Metastatic Liver Carcinoma in the Adrenal Gland (tissue), 2 donors: ENCODE measurements around the genes BCO1 and CMIP.

GRCh38 chr16:80656865-80657140 lies 116.0 kb downstream of the DYNLRB2 start:
- PRO-cap, 2 experiments = no peak in any of the 2 experiments

GRCh38 chr16:80718287-80718853 lies 86.0 kb downstream of the CDYL2 start:
- PRO-cap, 2 experiments = no peak in any of the 2 experiments

DNA sequence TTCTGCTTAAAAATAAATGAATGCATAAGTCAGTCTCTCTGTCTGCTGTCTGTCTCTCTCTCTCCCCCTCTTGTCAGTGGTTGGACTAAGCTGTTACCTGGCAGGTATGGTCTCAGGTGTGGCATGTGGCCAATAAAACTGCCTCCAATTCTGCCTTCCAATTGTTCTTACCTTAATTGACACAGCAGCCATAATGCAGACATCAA lies 78.7 kb upstream of the CDYL2 start:
- PRO-cap, 2 experiments = peak in 1 of 2 experiments; most common minus-strand start position 78 of the sequence (in 1)

- PRO-cap, 2 experiments = no peak in any of the 2 experiments
Measured at GRCh38 chr16:80993142-80993801, 13.4 kb downstream of the CMC2 start.

GRCh38 chr16:81077412-81078379 lies 658 bp upstream of the C16orf46 start:
- PRO-cap, 2 experiments = no peak in any of the 2 experiments

- PRO-cap, 2 experiments = no peak in any of the 2 experiments
Measured at GRCh38 chr16:81238314-81238890, at the start of gene BCO1. Gene BCO1, plus strand, starts transcription at chr16:81238689.

DNA sequence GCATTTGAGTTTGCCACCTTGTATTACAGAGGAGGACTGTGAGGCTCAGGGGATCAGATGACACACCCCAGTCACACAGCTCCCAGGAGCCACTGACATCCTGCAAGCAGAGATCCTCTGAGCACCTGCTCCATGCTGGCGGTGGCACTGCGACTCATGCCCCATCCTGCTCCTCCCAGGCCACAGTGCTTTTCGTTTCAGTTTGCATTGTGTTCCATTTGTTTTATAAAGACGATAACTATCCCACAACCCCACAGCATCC lies 28.1 kb downstream of the BCO1 start:
- PRO-cap, 2 experiments = no peak in any of the 2 experiments

DNA sequence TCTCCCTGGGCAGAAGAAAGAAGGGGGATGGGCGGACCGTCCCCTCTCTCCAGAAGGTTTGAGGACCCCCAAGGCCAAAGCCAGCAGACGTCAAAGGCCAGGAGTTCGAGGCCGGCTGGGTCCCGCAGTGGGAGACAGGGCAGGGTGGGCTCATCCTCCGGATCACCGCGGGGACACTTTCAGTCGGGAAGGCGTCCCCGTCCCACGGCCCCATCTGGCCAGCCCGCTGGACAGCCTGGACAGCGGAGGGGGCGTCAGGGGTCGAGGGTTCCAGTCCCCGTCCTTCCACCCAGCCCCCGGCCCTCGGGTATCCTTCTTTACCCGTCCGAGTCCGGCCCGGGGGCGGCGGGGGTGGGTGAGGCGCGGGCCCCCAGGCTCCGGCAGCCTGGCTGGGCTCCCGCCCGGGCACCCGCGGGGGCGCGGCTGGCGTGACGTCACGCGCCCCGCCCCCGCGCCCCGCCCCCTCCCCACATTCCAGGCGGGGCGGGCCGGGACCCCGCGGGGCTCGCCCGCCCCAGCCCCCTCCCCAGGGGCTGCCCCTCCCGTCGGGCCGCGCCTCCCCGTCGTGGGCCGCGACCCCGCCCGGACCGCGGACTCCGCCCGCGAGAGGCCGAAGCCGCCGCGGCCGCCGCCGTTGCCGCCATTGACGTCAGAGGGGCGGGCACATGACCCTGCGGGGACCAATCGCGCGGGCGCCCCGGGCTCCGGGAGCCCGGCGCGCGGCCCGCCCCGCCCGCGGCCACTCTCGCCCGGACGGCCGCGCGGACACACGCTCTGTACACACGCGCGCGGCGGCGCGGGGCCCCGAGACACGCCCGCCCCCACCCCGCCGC lies at the start of gene CMIP:
Gene CMIP (plus strand): TSS at position 742 of the 833 bp plus-strand sequence.
- PRO-cap, 2 experiments = peak in 2 of 2 experiments; most common minus-strand start position 645 of the sequence (in 1)

DNA sequence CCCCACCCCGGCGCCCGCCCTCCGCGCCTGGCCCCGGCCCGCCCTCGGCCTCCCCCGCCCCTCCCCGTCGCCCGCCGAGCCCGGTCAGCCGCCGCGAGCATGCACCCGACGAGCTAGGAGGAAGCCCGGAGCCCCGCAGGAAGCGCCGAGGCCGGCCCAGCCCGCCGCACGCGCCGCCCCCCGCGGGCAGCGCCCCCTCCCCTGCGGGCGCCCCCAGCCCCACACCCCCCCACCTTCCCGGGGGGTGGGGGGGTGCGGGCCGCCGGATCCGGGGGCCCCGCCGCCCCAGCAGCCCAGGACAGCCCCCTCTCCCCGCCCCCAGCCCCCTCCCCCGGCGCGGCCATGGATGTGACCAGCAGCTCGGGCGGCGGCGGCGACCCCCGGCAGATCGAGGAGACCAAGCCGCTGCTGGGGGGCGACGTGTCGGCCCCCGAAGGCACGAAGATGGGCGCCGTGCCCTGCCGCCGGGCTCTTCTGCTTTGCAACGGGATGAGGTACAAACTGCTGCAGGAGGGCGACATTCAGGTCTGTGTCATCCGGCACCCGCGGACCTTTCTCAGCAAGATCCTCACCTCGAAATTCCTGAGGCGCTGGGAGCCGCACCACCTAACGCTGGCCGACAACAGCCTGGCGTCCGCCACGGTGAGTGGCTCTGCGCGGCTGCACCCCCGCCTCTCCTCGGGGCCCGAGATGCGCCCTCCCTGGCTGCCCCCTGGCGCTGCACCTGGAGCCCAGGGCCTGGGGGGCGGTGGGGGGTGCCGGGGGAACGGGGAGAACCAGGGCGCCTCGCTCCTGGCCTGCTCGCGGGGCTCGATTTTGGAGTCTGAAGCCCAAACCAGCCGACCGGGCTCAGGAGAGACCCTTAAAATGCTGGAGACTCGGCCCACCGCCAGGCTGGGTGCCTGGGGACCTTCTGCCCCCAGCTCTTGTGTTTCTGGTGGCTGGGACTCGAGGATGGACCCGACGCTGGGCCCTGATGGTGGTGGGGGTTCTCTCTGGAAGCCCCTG lies 596 bp downstream of the CMIP start:
- PRO-cap, 2 experiments = peak in 2 of 2 experiments; most common plus-strand start position 104 of the sequence (in 2)

GRCh38 chr16:81569328-81569837 lies 124.8 kb downstream of the CMIP start:
- PRO-cap, 2 experiments = no peak in any of the 2 experiments

- PRO-cap, 2 experiments = no peak in any of the 2 experiments
Measured at GRCh38 chr16:81593020-81593545, 148.5 kb downstream of the CMIP start.

DNA sequence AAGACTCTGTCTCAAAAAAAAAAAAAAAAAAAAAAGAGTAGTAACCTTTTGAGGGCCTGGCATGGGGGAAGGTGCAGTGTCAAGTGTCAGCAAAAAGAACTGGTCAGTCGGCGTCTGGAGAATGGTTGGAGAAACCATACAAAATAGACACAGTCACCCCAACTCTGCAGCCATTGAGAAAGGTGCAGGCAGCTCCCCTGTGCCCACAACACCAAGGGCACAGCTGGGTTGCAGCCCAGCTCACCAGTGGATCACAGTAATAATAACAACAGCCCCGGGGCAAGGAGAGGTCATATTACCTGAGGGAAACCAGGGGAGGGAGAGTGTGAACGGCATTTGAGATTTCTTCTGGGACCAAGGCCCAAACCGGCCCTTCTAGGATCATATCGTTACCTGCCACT lies 154.3 kb downstream of the CMIP start:
- PRO-cap, 2 experiments = no peak in any of the 2 experiments

DNA sequence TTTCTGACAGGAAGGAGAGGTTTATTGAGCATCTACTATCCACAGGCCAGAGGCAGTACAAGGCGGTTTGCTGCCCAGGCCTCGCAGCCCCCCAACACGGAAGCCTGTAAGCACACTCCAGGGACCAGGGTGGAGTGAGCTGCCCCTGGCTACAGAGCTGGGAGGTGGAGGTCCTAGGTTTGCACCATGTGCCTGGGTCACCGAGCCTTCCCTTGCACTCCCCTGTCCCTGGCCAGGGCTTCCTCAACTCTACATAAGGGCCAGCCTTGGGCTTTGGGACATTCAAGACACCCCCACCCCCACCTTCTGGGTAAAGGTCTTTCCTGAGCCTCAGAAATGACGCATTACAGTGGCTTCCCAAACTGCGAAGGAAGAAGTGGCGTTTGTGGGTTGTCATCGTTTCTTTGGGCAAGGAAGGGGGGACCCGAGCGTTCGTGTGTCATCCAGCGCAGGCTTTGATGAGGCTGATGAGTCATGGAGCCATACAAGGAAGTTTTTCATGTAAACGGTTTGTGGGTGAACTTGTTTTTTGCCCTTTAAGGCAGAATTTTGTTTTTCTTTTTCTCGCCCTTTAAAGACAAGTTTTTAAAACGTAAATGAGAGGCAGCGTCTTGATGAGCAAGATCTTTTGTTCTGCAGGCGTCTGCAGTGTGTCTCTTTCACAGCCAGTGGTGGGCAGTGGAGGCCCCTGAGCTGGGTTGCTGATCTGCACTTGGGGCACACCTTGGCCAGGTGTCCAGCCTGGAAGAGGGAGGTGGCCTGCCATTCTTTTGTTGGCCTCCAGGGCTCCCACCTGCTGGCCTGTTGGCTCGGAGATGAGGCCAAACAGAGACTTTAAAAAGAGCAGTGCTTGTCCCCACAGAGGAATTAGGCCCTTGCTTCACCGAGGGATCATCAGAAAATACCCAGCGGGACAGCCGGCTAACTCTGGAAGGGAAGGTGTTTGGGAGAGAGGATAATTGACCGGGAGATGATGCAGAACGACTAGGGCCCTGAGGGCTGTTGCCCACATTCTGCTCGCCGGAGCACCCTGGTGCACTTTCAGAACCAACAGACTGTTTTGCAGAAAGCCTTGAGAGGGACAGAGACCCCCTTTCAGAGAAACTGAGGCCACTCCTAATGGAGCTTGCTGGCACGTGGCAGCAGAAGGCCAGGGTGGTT lies 146.1 kb upstream of the PLCG2 start:
- PRO-cap, 2 experiments = no peak in any of the 2 experiments

DNA sequence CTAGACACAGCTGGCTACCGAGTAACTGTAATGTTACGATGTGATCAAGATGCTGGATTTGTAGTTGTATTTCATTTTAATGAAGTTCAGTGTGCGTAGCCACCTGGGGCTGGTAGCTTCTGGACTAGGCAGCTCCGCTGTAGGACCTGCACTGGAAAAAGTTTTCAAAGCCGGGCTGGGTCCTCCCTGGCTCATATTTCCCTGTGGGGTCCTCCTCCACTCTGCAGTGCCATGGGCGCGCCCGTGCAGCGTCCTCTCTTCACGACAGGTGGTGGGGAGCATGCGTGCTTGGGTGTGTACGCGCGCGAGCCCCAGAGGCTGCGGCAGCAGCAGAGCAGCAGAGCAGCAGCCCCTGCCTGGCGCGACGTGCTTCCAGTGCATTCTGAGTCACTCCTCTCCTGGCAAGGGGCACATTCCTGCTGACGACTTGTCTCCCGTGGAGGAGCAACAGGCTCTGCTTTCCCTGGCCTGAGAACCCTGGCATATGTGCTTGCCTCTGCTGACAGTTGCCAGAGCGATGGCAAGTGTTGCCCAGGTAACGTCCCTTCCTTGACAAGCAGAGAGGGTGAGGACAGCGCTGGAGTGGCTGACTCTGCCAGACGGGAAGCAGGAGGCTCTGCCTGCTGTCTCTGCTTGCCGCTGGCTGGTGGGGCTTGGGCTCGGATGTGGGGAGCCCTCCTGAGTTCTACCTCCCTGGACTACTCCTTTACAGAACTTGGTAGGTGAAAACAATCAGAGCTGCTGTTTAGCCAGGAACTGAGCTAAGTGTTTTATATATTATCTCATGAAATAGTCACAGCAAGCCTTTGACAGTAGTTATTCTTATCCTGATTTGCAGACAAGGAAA lies 133.8 kb upstream of the PLCG2 start:
- PRO-cap, 2 experiments = no peak in any of the 2 experiments

- PRO-cap, 2 experiments = no peak in any of the 2 experiments
Measured at GRCh38 chr16:81650071-81650828, 128.8 kb upstream of the PLCG2 start.

DNA sequence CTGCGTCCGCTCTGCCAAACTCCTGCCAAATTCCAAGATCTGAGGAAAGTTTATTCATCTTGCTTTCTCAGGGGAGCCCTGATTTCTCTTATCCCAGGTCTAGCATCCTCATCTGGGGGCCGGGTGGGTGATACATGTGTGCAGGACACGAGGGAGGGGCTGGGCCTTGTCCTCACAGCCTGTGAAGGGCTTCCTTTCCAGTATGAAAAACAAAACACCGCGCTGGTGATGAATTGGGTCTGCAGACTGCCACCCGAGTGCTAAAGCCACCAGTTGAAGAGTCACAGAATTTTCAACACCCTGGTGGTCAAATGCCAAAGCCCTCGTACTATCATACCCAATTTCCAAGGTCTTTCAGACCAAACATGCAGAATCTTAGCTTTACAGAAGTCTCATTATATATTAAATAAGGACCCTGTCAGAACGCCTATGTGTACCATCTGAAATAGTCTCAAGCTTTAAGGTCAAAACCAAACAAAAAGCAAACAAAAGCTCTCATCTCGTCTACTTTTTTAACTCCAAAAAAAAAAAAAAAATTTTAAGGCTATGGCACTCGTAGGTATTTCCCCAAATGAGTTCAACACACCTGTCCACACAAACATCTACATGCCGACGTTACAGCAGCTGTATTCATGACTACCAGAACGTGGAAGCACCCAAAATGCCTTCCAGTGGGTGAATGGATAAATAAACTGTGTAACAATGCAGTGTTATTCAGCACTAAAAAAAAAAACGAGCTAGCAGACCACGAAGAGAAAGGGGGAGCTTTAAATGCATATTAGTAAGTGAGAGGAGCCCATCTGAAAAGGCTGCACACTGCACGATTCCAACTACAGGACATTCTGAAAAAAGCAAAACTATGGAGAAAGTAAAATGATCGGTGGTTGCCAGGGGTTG lies 116.3 kb upstream of the PLCG2 start:
- PRO-cap, 2 experiments = no peak in any of the 2 experiments

DNA sequence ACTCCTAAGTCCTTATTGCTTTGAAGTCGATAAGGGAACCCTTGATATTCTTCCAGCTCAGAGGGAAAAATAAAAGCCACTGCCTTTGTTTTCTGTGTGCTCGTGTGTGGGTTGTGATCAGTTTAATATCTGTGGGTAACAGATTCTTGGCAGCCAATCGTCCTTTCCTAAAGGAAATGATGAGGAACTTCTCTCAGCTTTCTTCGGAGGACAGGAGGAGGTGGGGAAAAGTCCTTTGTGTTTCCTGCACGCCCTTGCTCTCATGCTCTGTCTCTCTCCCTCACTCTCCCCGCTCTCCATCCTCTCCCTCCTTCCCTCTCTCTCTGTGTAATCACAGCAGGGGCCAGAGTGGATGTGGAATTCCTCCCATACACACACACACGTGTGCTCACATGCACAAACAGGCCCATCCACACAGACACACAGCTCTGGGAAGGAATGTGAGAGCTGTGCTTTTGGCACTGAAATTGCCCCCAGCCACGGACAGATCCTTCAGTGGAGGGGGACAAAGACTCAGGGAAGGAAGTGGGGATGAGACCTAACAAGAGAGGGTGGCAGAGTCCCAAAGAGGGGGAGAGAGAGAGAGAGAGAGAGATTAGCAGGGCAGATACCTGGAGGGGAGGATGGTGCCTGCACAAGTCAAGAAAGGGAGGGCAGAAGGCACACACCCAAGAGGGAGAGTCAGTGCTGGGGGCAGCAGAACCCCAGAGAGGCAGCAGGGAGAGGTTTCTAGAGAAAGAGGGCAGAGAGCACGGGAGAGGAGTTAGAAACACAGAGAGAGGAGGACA lies 83.6 kb upstream of the PLCG2 start:
- PRO-cap, 2 experiments = no peak in any of the 2 experiments

DNA sequence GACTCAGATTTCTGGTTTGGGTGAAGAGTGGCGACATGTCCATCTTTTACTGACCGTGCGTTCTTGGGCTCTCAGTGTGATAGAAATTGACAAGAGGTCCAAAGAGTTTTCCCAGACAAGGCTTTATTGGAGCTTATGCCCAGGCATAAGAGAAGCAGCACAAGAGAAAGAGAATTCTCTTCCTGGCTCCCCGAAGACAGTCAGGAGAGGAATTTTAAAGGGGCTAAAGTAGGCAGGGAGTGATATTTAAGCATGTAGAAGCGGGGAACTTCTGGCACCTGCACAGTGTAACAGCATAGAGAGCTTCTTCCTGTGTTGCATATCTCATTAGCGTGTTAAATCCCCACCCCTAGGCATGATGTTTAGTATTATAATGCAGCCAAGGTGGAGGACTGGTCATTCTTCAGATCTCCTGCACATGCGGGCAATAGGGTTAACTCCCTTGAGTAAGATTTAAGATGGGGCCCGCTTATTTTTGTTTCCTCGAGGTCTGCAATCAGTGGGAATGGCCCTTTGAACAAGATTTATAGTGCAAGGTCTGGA lies 71.4 kb downstream of the PLCG2 start:
- PRO-cap, 2 experiments = no peak in any of the 2 experiments

DNA sequence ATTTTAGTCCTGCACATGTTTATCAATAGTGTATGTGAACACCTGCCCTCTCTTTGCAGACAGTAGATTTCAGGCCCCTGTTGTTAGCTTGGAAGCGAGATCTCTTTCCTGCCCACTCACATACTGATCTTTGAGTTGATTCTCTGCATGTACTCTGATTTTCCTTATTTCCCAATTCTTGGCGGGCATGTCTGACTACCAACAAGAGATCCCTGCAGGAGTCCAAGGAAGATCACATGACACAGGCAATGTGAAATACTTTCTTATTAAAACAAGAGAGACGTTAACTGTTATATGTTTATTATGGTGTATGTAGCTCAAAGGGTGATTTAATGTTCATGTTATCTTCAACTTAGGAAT lies 31.9 kb downstream of the HSD17B2 start:
- PRO-cap, 2 experiments = no peak in any of the 2 experiments

- PRO-cap, 2 experiments = peak in 1 of 2 experiments; most common plus-strand start chr16:82137223 (in 1)
Measured at GRCh38 chr16:82136712-82137490, 33.1 kb downstream of the MPHOSPH6 start.